ENCODE measurements around a stretch of chr17.

DNA sequence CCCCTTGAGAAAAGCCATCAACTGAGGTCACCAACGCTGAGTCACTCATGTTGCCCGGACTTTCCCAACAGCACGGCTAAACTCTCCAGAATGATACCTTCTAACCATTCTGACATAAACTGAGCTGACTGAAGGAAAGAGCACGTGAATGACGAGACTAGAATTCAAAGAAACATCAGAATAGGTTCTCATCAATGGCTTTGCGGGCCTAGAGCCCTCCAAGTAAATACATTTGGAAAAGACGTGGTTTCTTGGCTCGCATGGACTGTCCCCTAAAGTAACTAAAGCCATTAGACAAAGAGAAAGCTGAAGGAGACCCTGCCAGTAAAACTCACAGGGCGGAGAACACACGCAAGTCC is 146.2 kb upstream of the RCVRN start:
- CAGE, long polyA plus RNA: no peak
- RRBS: no CpG with 5 or more reads among the region's 10 CpGs

GRCh38 chr17:10074444-10074940 is 123.9 kb downstream of the GAS7 start:
- CAGE, long polyA plus RNA: no peak
- RRBS: no CpG with 5 or more reads among the region's 5 CpGs

- CAGE, long polyA plus RNA: no peak
- RRBS: no CpG with 5 or more reads among the region's 10 CpGs
These were observed 93.8 kb downstream of the GAS7 start for GRCh38 chr17:10104179-10105346.

DNA sequence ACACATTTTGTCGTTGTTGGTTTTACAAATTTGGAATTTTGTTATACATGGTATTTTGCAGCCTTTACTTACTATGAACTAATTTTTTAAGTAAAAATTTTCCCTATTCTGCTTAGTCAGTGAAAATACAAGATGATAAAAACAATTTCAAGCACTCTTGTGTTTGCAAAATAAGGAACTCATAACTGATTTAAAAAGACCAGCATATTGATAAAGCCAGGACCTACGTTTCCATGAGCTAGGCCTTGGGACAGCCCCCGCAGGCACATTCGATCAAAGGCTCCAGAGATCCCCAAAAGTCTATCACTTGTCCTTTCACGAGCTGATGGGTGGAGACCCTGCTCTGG is 31.8 kb downstream of the GAS7 start:
- CAGE, long polyA plus RNA: no peak
- RRBS: no CpG with 5 or more reads among the region's 5 CpGs

GRCh38 chr17:10415497-10416022 is 6.2 kb downstream of the MYH8 start:
- CAGE, long polyA plus RNA: no peak
- RRBS: no CpG with 5 or more reads among the region's 7 CpGs

GRCh38 chr17:10630162-10630639 is 26.9 kb downstream of the MYH3 start:
- CAGE, long polyA plus RNA: no peak
- RRBS: no CpG with 5 or more reads among the region's 17 CpGs

DNA sequence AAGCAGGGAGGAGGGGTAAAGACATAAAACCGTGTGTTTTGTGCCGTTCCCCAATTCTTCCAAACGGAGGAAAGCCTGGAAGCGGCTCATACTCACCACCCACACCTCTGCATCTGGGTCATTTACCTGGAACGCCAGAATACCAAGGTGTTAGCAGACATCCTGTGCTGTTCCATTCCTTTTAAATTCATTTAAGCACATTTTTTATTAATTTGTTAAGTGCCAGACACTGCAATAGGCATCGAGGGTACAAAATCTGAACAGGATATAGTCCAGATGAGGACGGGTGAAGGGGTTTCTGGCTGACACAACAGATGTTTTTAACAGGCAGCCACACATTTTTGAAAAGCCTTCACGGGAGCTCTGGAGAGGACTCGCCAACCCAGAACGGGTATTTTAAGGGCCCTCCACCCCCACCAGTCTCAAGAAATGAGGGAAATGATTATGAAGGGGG is 861 bp downstream of the TMEM220 start:
- CAGE, long polyA plus RNA: no peak
- RRBS: no CpG with 5 or more reads among the region's 10 CpGs

- CAGE, long polyA plus RNA: no peak
- RRBS: no CpG with 5 or more reads among the region's 4 CpGs
These were observed 3.3 kb upstream of the TMEM220 start for GRCh38 chr17:10733069-10733523.

DNA sequence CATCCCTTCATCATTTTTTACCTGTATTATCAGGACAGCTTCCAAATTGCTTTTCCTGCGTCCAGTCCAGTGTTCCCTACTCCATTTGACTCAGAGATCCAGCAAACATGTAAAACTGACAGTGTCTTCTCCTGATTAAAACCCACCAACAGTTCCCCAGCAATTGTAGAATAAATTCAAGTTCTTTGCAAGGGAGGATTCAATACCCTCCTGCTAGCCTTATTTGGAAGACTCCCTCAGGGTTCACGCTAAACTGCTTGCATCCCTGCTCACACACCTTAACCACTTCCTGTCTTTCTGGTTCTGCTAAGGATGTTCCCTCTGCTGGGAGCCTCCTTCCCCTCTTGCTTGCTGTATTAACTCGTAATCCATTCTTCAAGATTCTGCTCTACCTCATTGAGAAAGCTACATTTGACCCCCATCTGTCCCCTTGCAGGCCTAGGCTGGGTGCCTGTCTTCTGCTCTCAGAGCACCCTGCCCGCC is 2.4 kb upstream of the SHISA6 start:
- CAGE, long polyA plus RNA: no peak
- RRBS: no CpG with 5 or more reads among the region's 4 CpGs

DNA sequence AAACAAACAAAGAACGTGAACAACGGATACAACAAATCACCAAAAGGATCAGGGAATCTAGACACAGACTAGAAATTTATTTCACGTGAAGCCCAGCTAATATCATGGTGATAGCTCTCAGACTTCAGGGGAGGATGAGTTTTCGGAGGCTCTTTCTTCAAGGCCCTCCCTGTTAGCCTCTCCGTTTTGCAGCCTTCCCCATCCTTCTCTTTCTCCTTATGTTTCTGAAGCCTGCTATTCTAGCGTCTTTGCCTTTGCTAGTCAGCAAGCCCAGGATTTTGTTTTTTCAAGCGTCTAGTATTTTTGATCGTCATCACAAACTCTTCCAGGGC is 280.7 kb downstream of the MAP2K4 start:
- CAGE, long polyA plus RNA: no peak
- RRBS: no CpG with 5 or more reads among the region's 8 CpGs

DNA sequence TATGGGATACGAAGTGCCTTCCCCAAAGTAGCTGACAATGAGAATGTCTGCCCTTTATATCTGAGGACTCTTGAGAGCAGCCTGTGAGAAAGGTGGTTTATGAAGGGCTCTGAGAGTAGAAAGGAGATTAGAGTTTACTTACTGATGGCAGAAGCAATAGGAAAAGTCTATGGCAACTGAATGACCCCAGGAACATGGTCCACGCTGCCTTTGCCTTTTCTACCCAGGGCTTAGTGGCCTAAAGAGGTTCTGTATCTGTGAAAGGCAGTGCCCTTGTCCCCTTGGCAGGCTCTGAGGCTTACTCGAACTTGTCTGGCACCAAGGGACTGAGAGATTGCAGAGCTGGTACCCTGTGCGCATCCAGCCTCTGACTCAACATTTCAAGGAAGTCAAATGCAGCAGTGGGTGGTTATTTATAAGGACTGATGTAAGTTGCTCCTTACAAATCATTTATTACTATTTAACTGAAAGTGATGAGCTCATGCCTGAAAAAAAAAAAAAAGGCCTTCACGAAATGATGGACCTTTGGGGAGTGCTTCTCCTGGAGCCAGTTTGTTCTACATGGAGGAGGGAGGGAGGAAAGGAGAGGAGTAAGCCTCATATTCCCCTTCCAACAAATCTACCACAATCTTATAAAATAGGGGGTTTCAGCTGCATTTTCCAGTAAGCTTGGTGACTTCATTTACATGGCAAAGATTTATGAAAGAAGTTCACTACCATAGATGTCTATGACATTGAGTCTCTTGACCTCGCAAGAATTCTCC is 299.8 kb upstream of the MYOCD start:
- CAGE, long polyA plus RNA: no peak
- RRBS: no CpG with 5 or more reads among the region's 6 CpGs

DNA sequence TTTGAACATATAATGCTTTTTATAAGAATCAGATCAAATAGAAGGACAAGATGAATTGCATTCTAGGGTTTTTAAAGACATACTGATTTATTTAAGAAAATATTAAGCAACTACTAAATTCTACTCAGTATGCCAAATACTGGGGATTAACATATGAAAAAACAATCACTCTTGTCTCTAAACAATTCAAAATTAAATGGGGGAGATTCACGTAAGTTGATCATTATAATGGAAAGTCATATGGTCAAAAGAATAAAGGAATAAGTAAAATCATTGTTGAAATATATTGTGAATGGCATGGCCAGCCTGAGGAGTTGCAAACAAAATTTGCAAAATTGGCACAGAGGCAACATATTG is 176.0 kb upstream of the MYOCD start:
- CAGE, long polyA plus RNA: no peak
- RRBS: no CpG with 5 or more reads among the region's 1 CpG

- CAGE, long polyA plus RNA: no peak
- RRBS: no CpG with 5 or more reads among the region's 10 CpGs
These were observed 43.1 kb upstream of the MYOCD start for GRCh38 chr17:12622590-12622988.

- CAGE, long polyA plus RNA: no peak
- RRBS: no CpG with 5 or more reads among the region's 15 CpGs
These were observed 42.6 kb upstream of the MYOCD start for GRCh38 chr17:12622994-12623642.

- CAGE, long polyA plus RNA: no peak
- RRBS: no CpG with 5 or more reads among the region's 5 CpGs
These were observed 34.5 kb upstream of the MYOCD start for GRCh38 chr17:12631260-12631511.

DNA sequence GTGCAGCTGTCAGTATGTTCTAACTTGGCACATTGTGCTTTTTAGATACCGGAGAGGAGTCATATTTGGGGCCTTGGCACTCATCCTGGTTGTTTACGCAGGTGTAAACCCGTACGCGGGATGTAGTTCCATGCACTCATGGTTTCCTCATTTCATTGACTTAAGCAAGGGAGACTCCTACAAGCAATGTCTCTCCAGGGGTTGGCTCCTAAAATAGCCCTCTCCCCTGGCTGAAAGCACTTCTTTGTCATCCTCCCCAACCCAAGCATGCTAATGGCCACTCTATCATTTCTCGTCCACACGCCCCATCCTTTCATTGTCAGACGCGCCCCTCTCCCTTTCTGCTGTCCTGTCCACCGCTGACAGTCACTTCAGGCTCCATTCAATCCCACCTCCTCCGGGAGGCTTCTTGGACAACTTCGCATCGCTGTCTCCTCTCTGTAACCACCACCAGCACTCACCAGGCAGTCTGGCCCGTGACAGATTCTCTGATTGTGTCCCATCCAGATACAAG is 57.2 kb upstream of the ARHGAP44 start:
- CAGE, long polyA plus RNA: no peak
- RRBS: no CpG with 5 or more reads among the region's 14 CpGs

GRCh38 chr17:13353497-13353918 is 248.2 kb downstream of the HS3ST3A1 start:
- CAGE, long polyA plus RNA: no peak
- RRBS: no CpG with 5 or more reads among the region's 6 CpGs

GRCh38 chr17:13792283-13792775 is 190.6 kb upstream of the HS3ST3A1 start:
- CAGE, long polyA plus RNA: no peak
- RRBS: no CpG with 5 or more reads among the region's 3 CpGs

- CAGE, long polyA plus RNA: no peak
- RRBS: no CpG with 5 or more reads among the region's 7 CpGs
These were observed 50.5 kb downstream of the HS3ST3B1 start for GRCh38 chr17:14351275-14351973.

DNA sequence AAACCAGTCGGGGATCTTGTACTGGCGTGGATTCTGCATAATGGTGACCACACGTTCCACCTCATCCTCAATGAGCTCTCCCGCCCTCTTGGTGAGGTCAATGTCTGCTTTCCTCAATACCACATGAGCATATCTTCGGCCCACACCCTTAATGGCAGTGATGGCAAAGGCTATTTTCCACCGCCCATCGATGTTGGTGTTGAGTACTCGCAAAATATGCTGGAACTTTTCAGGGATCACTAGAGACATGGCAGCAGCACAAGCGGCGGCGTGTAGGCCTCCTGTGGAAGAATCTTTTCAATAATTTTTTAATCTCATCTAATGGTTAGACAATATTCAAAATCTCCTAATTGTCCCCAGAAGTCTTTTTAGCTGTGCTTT is 404.4 kb downstream of the HS3ST3B1 start:
- CAGE, long polyA plus RNA: no peak
- RRBS: no CpG with 5 or more reads among the region's 11 CpGs